ENCODE results near the genes ZNF367 and CCDC180.

- PRO-cap, 10 experiments, result peak in 1 of 10 experiments; most common minus-strand start chr9:96087783 (in 1)
Measured at GRCh38 chr9:96087470-96088229, 212.2 kb downstream of the ERCC6L2 start.

DNA sequence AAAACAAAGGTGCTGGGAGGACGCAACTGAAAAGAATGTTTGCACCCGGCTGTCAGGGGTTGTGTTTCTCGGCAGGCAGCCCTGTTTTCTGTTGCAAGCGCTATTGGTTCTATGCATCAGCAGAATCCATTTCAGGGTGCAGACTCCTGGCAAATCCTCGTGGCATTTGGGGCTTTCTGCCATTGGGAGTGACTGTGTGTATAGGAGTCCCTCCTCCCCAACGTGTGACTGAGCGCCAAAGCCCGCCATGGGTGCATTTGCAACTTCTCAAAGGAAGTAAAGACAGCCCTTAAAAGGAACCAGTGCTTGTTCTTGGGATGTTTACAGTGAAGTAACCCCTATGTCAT, 175.7 kb downstream of the HSD17B3 start:
- PRO-cap, 10 experiments, result no peak in any of the 10 experiments

DNA sequence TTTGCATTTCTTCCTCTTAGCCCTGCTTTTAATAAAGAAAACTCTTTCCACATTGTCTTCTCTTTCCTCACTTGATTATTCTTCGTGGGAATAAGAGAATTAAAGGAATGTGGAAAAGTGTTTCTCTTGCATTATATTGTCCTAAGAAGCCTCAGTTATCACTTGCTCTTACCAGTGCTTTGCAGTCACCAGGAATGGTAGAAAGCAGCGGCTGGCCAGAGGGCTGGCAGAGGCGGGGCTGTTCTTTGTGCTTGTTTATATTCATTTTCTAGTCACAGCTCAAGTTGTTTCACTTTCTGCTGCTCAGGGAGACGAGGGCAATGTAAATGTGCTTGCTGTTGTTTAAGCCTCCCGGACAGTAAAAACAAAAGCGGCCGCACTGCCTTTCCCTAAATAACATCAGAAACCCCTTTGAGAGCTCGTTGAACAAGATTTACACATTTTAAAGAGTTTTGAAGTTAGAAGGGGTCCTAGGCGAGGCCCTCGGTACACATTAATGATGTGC, 164.7 kb downstream of the HSD17B3 start:
- PRO-cap, 10 experiments, result peak in 3 of 10 experiments; most common plus-strand start position 292 of the sequence (in 3)

DNA sequence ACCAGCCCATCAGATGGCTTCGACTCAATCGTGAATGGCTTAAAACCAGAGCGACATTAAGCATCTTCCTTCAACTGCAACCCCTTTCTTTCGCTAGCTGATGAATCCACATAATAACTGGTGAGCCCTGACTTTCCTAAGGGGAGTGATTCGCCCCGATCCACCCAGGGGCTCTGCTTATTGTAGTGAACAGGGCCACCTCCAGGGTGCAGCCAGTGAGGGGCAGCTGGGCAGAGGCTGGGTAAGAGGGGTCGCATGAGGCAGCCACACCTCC, 38.0 kb downstream of the SLC35D2 start:
- PRO-cap, 10 experiments, result no peak in any of the 10 experiments

GRCh38 chr9:96392976-96393298, 9.4 kb upstream of the SLC35D2 start:
- PRO-cap, 10 experiments, result peak in 6 of 10 experiments; most common plus-strand start chr9:96393112 (in 6)

GRCh38 chr9:96418029-96418796, at the start of gene ZNF367:
ZNF367 (minus strand) TSS chr9:96418370.
- PRO-cap, 10 experiments, result peak in 10 of 10 experiments; most common plus-strand start chr9:96418597 (in 5); most common minus-strand start chr9:96418386 (in 6)

- PRO-cap, 10 experiments, result no peak in any of the 10 experiments
Measured at GRCh38 chr9:96451115-96451673, 1.2 kb downstream of the HABP4 start.

DNA sequence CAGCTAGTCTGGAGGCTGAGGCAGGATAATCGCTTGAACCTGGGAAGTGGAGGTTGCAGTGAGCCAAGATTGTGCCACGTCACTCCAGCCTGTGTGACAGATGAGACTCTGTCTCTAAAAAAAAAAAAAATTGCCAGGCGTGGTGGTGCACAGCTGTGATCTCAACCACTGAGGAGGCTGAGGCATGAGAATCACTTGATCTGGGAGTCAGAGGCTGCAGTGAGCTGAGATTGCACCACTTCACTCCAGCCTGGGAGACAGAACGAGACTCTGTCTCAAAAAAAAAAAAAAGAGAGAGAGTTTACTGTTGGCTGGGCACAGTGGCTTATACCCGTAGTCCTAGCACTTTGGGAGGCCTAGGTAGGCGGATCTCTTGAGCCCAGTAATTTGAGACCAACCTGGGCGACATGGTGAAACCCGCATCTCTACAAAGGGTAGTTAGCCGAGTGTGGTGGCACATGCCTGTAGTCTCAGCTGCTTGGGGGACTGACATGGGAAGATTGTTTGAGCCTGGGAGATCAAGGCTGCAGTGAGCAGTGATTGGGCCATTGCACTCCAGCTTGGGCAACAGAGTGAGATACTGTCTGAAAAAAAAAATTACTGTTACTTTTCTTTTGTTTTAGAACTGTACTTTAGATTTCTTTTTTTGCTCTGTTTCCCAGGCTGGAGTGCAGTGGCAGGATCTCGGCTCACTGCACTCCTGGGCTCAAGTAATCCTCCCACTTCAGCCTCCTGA, 12.5 kb downstream of the HABP4 start:
- PRO-cap, 10 experiments, result no peak in any of the 10 experiments

- PRO-cap, 10 experiments, result no peak in any of the 10 experiments
Measured at GRCh38 chr9:96464049-96464692, 14.2 kb downstream of the HABP4 start.

DNA sequence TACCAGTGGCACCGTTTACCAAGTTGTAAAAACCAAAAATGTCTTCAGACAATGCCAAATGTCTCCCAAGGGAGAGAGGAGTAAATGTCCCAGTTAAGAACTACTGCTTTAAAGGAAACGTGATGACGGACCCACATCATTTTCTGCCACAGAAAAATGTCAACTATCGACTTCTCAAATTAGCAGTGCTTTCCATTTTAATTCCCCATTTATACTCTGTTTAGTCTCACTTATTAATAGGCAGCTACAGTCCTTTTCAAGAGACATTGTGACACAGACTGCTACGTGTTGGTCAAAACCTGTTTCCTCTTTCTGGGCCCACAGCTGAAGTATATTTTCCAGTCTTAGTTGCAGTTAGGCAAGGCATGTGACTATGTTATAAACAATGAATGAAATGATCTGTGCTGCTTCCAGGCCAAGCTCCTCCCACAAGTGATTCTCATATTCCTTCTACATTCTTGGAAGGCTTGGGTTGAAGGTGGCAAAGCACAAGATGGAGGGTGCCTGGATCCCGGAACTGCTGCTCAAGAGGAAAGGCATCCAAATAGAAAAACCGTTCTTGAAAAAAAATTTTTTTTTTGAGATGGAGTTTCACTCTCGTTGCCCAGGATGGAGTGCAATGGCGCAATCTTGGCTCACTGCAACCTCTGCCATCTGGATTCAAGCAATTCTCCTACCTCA, 8.7 kb downstream of the PRXL2C start:
- PRO-cap, 10 experiments, result no peak in any of the 10 experiments

DNA sequence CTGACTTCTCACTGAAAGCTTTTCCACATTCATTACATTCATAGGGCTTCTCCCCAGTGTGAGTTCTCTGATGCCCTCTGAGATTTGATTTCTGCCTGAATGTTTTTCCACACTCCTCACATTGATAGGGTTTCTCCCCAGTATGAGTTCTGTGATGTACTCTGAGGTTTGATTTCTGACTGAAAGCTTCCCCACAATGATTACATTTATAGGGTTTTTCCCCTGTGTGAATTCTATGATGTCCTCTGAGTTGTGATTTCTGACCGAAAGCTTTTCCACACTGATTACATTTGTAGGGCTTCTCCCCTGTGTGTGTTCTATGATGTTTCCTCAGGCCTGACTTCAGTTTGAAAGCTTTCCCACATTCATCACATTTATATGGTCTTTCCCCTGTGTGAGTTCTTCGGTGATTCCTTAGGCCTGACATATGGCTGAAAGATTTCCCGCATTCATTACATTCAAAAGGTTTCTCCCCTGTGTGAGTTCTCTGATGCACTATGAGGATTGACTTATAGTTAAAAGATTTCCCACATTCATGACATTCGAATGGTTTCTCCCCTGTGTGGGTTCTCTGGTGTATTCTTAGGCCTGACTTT, 36.1 kb downstream of the ZNF782 start:
- PRO-cap, 10 experiments, result no peak in any of the 10 experiments

- PRO-cap, 10 experiments, result no peak in any of the 10 experiments
Measured at GRCh38 chr9:96885729-96886367, 31.5 kb upstream of the ZNF782 start.

- PRO-cap, 10 experiments, result peak in 3 of 10 experiments; most common plus-strand start chr9:97308116 (in 1); most common minus-strand start chr9:97307957 (in 3)
Measured at GRCh38 chr9:97307465-97308292, at the start of gene CCDC180. CCDC180 (plus strand) TSS chr9:97307659.

DNA sequence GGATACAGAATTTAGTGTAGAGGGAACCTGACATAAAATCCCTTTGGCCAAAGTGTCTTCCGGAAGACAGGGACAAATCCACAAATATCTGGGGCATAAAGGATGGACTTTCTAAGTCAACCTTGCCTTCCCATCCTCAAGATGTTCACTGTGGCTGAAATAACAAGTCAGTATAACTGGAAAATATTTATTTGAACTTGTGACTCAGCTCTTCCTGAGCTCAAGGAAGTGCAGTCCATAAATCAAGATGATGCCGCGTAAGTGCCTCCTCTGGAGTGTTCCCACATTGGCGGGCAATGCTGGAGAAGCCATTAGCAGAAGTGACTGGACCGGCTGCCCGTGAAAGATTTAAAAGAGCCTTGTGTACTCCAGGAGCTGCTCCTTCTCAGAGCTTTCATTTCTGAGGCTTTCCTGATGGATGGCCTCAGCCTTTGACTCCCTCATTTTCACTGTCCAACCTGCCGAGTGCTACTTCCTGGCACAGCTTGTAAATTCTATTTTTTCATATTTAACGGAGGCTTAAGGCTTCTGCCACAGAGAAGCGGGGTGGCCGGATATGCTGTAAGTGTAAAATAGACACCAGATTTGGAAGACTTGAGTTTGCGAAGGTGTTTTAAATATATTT, 17.5 kb downstream of the TMOD1 start:
- PRO-cap, 10 experiments, result peak in 8 of 10 experiments; most common plus-strand start position 314 of the sequence (in 7); most common minus-strand start position 147 of the sequence (in 2)

GRCh38 chr9:97602020-97602764, 31.0 kb downstream of the TSTD2 start:
- PRO-cap, 10 experiments, result no peak in any of the 10 experiments

DNA sequence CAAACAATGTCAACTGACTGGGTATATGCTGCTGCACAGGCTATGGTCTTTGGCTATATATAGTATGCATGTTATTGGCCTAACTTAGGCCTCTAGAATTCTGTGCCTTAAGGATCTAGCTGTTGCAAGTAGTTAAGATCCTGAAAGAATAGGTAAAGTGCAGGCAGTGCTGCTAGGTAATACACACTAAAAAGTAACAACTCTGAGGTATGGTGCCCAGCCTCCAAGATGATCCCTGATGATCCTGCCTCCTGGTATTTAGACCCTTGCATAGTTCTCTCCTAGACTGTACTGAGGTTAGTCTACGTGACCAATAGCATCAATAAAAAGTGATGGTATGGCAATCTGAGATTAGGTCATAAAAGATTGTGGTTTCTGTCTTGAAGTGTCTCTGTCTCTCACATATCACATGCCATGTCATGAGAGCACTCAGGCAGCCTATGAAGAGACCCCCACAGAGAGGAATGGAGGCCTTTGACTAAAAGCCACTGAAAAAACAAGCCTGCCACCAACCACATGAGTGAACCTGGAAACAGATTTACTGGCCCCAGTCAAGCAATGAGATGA, 9.2 kb downstream of the TSTD2 start:
- PRO-cap, 10 experiments, result no peak in any of the 10 experiments

GRCh38 chr9:97630342-97630840, 2.8 kb downstream of the TSTD2 start:
- PRO-cap, 10 experiments, result no peak in any of the 10 experiments

GRCh38 chr9:97904697-97905146, 17.6 kb downstream of the TRMO start:
- PRO-cap, 10 experiments, result peak in 2 of 10 experiments; most common plus-strand start chr9:97904897 (in 2); most common minus-strand start chr9:97904825 (in 1)

DNA sequence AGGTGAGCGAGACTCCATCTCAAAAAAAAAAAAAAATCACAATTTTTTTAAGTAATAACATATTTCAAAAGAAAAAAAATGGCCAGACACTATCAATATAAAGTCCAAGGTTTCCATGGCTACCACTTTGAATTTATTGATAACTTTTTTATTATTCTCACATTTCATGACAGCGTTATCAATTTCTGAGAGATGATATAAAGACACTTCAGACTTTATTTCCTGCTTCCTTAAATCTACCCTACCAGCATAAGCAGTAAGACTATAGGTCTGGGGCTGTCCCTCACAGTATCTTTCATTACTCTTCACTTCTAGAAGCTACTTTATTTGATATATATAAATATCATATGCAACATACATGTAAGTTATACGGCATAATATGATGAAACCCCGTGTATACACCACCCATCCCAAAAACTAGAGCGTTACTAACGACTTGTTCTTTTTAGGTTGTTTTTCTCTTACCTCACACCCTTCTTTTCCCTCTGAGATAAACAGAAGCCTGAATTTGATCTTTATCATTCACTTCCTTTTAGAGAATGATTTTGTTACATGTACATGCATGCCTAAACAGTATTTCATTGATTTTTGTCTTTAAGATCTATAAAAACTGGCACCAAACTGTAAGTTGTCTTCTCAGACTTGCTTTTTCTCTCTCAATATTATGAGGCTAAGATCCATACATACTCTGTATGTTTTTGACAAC, 3.8 kb downstream of the TRMO start:
- PRO-cap, 10 experiments, result no peak in any of the 10 experiments

DNA sequence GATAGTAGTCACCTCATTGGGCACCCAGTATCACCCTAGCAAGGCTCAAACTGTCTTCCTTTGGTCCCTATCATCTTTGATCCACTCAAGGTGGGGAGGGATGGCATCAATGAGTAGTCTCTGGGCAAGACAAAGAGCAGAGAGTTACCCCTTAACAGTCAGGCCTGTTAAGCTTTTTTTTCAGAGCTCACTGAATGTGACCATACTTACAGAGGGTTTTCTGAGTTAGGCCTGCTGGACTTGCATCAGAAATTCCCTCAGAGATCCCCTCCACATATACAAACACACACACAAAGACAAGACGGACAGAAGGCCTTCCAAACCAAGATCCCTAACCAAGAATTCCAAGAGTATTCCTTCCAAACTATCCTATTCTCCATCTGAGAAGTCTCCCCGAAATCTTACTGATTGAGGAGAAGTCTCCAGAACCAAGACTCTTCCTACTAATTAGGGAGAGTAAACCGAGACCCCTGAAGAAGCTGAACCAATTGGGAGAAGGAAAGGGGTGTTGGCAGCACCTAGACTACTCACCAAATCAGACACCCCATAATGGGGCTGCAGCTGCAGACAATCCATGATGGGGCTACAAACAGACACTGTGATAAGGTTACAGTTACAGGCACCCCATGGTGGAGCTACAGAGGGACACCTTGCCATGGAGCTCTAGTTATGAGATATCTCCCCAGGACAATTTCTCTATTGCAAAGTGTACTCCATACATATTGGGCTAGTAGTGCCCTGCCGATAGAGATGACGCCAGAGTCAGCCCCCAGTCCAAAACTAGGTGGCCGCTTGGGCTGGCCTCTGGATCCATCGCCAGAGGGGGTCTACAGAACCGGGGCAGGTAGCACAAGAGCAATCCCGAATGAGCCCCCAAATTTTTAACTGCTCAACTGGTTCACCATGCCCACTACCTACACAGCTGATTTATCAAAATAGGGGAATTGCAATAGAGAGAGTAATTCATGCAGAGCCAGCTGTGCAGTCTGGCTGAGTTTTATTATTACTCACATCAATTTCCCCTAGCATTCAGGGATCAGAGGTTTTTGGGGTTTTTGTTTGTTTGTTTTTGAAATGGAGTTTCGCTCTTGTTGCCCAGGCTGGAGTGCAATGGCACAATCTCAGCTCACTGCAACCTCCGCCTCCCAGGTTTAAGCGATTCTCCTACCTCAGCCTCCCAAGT, 2.2 kb upstream of the NANS start:
- PRO-cap, 10 experiments, result no peak in any of the 10 experiments